ENCODE data around the genes RAET1E and VIP.

GRCh38 chr6:149897284-149897923 lies 509 bp downstream of the RAET1E start:
- PRO-cap, result no peak

DNA sequence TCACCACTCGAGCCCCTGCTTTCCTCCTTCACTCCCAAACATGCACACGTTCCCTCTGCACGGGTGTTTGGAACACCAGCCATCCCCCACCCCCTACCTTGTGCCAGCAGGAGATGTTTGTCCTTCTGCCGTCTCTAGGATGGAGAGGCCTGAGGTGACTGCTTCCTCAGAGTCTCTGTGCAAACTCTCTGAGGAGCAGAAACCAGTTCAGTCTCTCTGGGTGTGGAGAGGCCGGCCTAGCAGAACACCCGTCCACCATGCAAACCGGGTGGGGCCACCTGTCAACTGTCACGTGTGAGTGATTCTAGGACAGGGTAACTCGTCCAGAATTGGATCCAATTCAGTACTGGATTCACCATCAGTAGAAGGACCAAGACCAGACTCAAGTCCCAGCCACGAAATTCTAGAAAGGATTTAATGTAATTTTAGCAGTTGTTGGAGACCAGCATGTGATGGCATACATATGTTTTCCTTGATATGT lies at the start of gene RAET1E:
TSS of gene RAET1E (minus strand) at position 190 of the 481 bp plus-strand sequence.
- PRO-cap, result no peak

DNA sequence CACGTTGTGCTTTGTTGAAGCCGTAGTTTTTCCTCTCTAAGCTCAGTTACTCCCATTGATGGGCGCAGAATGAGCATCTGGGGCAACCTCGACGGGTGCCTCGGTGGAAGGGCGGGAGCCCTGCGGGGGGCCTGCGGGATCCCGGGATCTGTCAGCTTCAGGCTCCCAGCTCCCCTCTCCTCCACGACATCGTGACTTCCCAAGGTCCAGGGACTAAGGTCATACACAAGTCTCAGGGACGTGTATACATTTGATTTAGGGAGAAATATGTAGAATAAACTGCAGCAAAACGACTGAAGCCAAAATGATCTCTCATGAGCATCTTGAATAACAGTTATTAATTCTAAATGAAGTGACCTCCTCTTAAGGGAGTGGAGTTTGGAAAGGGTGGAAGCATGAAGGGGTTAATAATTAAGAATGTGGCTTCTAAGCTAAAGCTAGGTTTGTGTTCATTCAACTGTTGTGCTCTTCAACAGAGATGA lies 1.3 kb downstream of the PPP1R14C start:
- PRO-cap, result no peak

GRCh38 chr6:150208528-150209029 lies 65.7 kb downstream of the PPP1R14C start:
- PRO-cap, result no peak

- PRO-cap, result no peak
These were observed 44.7 kb upstream of the IYD start for GRCh38 chr6:150324159-150324514.

GRCh38 chr6:150372859-150373688 lies 4.3 kb downstream of the IYD start:
- PRO-cap, result no peak

GRCh38 chr6:150622814-150624029 lies 23.5 kb downstream of the PLEKHG1 start:
- PRO-cap, result no peak

- PRO-cap, result no peak
These were observed 53.5 kb upstream of the MTHFD1L start for GRCh38 chr6:150812030-150812301.

DNA sequence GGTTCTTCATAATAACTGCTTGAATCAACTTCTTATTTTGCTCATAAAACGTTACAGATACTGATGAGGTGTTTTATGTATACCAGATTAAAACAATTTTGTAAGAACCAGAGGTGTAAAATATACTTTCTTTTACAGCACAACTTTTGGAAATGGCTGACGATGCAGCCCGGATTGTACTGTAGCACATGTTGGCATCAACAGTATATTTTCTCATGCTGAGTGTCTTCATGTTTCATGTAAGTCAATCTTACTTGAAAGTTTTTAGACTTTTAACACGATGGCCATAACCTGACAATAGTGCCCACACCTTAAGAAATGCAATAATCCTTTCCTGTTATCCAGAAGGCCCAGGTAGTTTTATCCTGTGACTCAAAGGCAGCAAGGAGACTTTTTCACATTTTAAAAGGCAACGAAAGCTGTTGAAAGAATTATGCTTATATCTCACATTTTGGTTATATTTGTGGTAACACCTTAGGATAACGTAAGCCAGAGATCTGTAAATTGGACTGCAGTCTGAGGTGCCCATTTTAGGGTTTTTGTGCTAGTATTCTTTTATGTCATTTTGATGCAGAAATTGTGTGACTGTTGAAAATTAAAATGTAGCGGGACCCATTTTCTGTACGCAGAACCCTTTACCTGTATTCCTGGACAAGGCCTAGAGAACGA lies 24.5 kb upstream of the MTHFD1L start:
- PRO-cap, result no peak

- PRO-cap, result no peak
These were observed 171.9 kb downstream of the MTHFD1L start for GRCh38 chr6:151037418-151037880.

DNA sequence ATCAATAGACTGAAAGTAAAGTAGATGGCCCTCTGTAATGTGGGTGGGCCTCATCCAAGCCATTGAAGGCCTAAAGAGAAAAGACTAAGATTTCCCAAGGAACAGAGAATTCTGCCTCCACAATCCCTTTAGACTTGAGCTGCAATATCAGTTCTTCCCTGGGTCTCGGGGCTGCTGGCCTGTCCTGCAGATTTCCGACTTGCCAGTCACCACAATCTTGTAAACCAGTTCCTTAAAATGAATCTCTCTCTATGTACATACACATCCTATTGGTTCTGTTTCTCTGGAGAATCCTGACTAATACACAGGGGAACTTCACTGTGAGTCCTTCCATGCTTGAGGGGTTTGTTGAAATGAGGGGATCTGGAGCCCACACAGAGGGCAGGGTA lies 12.9 kb downstream of the CCDC170 start:
- PRO-cap, result no peak

DNA sequence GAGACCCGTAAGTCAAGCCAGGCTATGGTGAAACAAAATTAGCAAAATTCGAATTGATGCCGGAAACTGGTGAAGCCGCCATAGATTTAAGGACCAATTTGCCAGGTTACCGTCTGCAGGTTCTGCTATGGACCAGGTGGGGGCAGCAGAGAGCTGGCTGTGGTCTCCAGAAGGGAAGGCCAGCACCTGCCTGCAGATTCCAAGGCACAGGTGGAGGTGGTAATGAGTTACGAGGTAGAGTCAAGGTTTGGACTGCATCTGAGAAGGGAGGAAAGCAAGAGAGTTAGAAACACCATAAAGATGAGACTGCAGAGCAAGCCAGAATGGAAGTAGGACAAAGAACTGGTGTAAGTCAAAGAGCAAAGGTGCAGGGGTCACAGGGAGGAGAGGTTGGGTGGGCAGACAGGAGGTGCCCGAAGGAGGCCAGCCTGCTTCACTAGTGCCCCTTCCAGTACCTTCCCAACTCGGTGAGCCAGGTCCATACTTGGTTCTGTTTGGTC lies 131.7 kb upstream of the ESR1 start:
- PRO-cap, result no peak

GRCh38 chr6:151680802-151682119 lies 126.2 kb upstream of the ESR1 start:
- PRO-cap, result no peak

GRCh38 chr6:151807763-151808475 lies 437 bp downstream of the ESR1 start:
- PRO-cap, result no peak

GRCh38 chr6:152309662-152310025 lies 327.5 kb downstream of the SYNE1 start:
- PRO-cap, result no peak

- PRO-cap, result no peak
These were observed 209.0 kb downstream of the SYNE1 start for GRCh38 chr6:152428024-152428639.

DNA sequence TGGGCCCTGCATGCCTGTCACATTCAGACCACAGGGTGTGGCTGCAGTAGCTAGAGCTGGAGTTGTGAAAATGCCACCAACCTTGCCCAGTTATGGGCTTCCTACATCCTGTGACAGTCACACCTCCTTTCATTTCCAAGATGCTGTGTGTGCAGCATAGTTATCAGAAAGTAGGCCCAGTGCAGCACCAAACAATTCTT lies 2.3 kb downstream of the SYNE1 start:
- PRO-cap, result no peak

DNA sequence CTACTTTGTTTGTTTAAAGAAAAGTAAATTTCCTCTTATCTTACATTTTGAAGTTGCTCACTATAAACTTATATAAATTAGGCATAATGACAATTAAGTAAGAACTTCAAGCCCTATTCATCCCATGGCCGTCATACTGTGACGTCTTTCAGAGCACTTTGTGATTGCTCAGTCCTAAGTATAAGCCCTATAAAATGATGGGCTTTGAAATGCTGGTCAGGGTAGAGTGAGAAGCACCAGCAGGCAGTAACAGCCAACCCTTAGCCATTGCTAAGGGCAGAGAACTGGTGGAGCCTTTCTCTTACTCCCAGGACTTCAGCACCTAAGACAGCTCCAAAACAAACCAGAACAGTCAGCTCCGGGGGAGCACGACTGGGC lies at the start of gene VIP:
TSS of gene VIP (plus strand) at position 219 of the 378 bp plus-strand sequence.
- PRO-cap, result no peak

DNA sequence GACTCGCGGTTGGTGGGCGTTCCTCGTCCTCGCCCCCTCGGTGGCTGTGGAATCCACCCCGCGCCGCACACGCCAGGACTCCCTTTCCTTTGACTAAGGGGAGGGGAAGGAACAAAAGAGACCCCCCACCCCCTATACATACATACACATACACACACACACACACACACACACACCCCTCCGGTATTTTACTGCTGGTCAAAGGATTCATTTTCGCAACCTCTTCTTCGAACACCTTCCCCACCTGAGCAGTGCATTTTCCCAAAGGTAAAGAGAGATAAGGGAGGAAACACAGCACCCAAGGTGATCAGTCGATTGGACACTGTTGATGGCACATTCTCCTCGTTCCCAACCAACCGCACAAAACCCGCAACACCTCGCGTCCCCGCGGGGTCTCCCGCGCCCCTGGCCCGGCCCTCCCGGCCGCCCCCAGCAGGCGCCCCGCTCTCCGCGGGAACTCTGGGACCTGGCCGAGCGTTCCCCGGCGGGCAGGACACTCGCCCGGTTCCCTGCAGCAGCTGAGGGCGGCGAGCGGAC lies 680 bp downstream of the RGS17 start:
- PRO-cap, result no peak

DNA sequence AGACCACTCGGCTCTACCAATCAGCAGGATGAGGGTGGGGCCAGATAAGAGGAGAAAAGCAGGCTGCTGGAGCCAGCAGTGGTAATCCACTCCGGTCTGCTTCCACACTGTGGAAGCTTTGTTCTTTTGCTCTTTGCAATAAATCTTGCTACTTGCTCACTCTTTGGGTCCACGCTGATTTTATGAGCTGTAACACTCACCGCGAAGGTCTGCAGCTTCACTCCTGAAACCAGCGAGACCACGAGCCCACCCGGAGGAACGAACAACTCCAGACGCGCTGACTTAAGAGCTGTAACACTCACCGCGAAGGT lies 3.2 kb upstream of the RGS17 start:
- PRO-cap, result no peak